Sciatic nerve (tissue), 1 donor: Measurements from ENCODE around the genes PPP3R2, CYLC2 and SMC2.

DNA sequence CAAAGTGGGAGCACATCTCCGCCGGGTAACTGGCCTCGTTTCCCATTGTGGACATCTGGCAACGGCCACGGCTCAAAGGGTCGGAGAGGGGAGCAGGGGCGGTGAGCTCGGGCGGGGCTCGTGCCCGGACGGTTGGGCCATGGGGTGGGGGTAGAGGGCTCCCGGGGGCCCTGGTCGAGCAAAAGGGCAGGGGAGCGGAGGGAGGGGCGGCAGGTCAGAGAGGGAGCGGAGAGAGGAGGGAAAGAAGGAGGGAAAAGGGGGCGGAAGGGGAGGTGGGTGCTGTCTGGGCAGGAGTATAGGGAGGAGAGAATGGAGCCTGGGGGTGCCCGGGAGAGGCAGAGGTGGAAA lies at the start of gene PPP3R2:
TSS of gene PPP3R2 (minus strand) at position 94 of the 348 bp plus-strand sequence.
- PRO-cap = no peak

DNA sequence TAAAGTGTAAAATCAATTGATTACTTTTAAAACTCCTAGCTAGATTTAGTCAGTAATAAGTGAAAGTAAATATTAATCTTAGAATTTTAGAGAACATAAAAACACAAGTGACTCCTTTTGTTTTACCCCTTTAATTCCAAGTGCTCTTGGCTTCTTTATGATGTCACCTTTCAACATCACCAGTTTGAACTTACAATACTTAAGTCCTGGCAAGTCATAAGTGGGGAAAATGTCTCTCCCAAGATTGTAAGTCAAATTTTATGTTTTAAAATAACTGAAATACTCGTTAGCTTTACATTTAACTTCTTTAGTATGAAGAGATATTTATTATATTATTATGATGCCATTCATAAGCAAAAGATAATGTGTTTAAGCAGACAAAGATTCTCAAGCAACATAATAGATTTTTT lies at the start of gene CYLC2:
TSS of gene CYLC2 (plus strand) at position 182 of the 410 bp plus-strand sequence.
- PRO-cap = no peak

DNA sequence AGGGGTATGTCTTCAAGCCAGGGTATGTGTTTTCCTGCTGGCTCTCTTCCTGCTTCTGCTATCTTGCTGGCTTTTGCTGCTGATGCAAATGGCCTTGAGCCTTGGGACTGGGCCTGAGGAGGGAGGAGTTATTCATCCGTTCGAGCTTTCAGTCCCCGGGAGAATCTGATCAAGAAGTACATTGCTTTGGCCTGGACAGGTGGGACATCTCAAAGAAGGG lies 194.0 kb downstream of the CYLC2 start:
- PRO-cap = no peak

DNA sequence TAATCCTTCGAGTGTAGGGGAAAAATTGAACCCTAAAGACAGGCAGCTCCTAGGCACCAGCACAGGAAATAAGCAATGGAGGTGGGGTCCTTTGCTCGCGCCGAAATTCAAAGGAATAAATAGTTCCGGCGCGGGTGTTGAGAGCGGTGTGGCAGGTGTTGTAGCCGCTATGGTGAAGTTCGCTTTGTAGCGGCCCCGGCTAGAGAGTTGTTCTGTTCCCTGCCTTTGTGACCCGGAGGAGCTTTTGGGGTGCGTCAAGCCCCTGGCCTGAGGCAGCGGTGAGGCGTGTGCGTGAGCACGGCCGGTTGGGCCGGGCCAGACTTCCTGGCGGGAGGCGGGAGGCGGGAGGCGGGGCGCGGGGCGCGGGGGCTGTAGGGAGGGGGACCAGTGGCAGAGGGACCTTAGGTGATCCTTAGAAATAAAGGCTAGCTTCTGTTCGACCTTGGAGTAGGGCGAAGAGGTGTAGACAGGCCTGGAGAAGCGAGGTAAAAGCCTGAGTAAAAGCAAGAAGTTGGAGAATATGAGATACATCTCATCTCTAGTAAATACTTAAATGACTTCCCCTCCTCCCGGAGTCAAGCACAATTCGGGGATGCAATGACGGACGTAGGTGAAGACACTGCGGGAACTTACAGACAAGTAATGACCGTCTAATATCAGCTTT lies at the start of gene SMC2:
TSS of gene SMC2 (plus strand) at position 110 of the 664 bp plus-strand sequence.
- PRO-cap = bidirectional peak, plus-strand start at position 122 of the sequence, minus-strand start outside the sequence; bidirectional peak, plus-strand start at position 374 of the sequence, minus-strand start at position 246 of the sequence

DNA sequence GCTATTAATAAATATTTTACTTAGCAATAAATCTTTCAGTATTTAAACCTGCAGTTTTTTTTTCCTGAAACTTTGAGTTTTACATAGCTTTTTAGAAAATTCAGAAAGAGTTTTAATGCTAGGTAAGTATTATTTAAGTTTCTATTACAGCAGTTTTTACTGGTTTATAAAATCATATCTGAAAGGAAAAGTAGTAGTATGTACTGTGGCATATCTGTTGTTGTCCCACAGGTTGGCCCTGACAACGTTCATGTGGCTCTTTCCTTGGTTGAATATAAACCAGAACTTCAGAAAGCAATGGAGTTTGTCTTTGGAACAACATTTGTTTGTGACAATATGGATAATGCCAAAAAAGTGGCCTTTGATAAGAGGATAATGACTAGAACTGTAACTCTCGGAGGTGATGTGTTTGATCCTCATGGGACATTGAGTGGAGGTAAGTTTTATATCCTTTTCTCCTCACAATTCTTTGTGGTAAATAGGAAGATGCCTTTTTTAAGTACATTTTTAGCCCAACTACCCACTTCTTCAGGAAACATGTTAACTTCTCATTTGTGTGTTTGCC lies 23.9 kb downstream of the SMC2 start:
- PRO-cap = no peak

DNA sequence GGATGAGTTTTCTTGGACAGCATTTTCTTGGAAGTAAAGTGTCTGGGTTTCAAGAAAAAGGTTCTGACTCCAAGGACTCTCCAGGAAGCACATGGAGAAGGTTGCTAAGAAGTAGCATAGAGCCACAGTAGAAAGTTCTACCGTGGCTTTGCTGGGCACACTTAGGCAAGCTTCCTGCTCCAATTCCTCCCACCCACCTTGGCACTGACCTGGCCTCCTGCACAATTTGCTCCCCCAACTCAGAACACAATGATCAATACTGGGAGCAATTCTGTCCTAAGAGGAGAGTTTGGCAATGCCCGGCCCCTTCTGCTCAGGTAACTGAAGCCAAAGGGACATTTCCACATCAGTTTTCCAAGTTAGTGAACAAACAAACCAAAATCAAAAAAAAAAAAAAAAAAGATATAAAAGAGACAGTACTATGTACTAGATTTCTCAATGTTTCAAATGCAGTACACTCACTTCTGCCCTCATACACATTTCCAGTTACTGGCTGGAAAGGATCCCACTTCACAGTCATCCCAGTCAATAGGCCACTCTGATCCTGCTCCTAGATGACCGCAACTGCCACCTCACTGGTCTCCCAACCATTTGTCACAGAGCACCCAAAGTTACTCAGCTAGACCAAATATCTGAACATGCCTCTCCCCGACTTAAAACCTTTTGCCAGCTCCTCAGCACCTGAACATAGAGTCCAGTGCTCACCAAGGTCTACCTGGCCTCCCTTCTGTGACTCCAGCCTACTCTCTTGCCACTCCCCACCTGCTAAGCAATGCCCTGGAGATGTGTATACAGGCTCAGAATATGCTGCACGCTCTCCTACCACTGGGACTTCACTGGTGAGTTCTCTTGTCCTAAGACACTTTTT lies 21.4 kb downstream of the ABCA1 start:
- PRO-cap = no peak

GRCh38 chr9:104907709-104907940 lies 20.3 kb downstream of the ABCA1 start:
- PRO-cap = no peak

GRCh38 chr9:104923060-104923646 lies 4.8 kb downstream of the ABCA1 start:
- PRO-cap = no peak

GRCh38 chr9:104991627-104992350 lies 63.8 kb upstream of the ABCA1 start:
- PRO-cap = bidirectional peak, plus-strand start at chr9:104991910, minus-strand start at chr9:104991694

GRCh38 chr9:105064099-105065427 lies 136.6 kb upstream of the ABCA1 start:
- PRO-cap = bidirectional peak, plus-strand start at chr9:105064916, minus-strand start at chr9:105064583

DNA sequence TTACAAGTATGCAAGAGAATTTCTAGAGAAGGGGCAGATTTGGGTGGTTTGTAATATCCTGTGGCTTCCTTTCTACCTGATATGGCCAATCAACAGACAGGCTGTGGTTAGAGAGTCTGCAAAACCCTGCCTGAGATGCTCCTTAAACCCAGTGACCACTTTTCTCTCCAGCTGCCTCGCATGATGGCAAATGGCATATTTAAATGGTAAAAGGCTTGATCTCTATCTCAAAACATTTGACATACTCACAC lies 550.0 kb upstream of the ZNF462 start:
- PRO-cap = no peak

DNA sequence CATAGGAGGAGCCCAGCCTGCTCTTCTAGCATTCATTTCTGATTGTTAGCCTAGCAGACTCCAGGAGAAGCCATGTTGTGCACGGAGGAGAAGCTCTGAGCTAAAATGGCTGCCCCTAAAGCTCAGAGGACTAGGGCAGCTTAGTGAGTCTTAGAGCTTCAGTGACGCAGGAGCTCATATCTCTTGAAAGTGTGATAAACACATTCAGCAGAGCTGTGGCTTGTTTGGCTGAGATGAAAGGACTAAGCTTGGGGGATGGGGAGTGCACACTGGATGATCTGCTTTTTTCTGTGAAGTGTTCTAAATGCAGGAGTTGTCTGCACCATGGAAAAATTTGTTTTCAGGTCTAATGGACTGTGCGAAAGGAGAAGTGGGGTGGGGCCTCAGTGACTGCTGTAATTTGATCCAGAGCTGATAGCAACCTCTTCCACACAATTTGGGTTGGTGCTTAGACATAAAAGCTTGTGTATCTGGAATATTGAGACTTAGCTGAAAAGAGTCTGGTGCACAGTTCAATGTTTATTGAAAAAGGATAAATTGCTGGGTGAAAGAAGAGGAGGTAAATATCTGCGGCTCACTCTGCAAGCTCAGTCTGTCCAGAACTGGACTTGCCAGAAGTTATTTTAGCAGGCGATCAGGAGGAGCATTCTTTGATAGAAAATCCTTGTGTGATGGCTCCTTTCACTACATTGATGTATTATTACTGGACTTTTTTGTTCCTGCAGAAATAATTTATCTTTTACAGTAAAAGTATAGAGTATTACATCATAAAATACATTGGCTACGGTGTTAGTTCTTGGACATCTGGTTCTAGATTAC lies 58.6 kb downstream of the ZNF462 start:
- PRO-cap = unidirectional peak, minus-strand start at position 336 of the sequence

GRCh38 chr9:107176829-107177196 lies 106.3 kb upstream of the RAD23B start:
- PRO-cap = no peak

- PRO-cap = no peak
Observed at GRCh38 chr9:107324674-107325124, 41.6 kb downstream of the RAD23B start.

DNA sequence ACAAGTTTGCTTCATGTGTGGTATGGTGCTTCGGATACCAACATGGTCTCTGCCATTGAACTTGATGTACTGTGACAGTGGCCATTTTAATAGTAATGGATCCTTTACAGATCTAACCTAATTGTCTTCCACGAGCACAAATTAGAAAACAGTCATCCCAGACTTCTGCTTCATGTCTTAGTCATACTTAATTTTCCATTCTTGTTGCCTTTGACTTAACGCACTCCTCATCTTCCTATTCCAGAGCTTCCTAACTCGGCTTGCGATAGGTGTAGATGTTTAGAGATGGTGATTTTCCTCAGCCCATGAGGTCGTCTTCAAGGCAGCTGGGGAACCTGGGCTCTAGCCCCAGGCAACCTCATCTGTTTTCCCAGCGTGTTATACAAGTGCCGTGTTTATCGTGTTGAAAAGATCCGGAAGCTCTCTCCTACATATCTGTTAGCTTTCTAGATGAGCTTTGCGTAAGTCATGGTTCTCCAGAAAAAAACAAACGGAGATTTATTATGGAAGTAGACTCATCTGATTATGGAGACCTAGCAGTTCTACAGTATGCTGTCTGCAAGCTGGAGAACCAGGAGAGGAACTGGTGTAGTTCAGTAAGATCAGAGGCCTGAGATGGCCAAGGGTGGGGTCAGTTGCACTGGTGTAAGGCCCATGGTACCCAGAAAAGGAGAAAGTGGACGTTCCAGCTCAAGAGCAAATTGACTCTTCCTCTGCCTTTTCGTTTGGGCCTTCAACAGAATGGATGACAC lies 50.7 kb downstream of the RAD23B start:
- PRO-cap = no peak

DNA sequence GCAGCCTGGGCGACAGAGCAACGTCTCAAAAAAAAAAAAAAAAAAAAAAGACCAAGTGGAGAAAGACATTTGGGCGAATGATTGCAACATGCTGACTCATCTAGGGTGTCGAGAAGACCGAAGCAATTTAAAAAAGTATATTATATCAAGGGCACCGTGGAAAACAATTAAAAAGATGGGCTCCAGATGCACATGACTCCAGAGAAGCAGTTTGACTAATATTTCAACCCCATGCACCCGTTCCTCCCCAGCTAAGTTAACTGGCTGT lies 9.1 kb downstream of the KLF4 start:
- PRO-cap = no peak

DNA sequence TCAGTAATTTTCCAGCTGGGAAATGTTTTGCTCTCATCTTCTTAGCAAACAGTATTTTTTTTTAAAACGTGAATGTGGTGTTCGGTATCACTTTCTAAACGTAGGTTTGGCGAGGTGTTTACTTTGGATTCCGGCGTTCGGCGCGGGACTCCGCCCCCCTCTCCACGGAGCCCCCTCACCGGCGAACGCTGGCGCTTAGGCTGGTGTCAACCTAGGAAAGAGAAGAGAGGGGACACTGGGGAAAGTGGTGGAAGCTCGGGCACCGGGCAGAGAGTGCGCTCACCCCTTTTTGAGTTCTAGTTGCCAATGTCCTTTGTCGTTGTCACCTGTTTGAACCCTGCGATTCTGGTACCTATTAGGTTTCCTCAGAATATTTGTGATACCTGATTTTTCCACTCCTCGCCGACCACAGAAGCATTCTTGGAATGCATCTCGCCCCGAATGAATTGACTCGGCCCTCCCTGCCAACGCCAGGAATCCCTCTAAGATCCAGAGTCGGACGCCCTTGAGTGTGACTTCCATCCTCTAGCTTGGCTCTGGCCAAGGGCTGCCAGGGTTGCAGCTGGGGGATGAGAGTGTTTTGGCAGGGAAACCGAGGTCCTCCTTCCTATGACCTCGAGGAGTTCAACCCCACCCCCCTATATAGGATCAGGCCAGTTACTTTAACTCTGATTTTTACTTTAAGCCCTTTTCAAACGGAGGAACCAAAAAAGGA lies 2.0 kb upstream of the KLF4 start:
- PRO-cap = no peak

- PRO-cap = no peak
Observed at GRCh38 chr9:107711406-107712216, 222.0 kb upstream of the KLF4 start.

- PRO-cap = no peak
Observed at GRCh38 chr9:107982600-107983307, 493.2 kb upstream of the KLF4 start.

GRCh38 chr9:108691634-108692061 lies 164.1 kb downstream of the ACTL7B start:
- PRO-cap = no peak